H4 (cell line): ENCODE results near the gene MYL12A.

- RAMPAGE, long total RNA, result no peak
These were observed 67.3 kb downstream of the EMILIN2 start for GRCh38 chr18:2913956-2914671.

DNA sequence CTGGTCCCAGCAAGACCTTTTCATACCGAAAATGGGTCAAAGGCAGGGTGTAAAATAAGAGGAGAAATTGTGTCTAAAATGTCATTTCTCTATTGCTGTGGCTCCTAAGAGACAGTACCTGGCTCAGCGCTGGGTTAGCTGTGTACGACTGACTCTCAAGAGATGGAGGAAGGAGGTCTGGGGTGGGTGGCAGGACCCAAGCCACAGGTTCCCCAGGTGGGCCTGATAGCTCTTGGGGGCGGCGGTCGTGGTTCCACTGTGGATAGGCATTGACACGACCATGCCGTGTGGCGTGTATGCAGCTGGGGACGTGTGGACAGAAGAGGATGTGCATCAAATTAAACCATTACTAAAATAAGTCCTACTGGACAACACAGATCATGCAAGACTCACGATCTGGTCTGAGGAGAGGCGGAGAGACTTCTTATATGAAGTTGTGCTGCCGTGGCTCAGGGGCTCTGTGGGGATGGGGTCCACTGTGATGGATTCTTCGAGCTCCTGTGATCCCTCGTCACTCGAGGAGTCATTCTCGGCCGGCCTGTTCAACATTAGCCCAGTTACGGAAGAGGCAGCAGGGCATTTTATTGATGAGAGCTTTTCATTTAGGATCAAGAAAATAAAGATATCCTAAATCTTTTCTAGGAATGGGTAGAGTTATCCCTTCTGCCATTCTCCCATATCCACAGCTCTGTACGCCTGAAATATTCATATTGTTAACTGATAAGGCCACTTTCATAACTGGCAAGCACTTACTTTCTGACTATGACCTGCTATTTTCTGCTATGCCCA is 78.2 kb downstream of the EMILIN2 start:
- RAMPAGE, long total RNA, result no peak

DNA sequence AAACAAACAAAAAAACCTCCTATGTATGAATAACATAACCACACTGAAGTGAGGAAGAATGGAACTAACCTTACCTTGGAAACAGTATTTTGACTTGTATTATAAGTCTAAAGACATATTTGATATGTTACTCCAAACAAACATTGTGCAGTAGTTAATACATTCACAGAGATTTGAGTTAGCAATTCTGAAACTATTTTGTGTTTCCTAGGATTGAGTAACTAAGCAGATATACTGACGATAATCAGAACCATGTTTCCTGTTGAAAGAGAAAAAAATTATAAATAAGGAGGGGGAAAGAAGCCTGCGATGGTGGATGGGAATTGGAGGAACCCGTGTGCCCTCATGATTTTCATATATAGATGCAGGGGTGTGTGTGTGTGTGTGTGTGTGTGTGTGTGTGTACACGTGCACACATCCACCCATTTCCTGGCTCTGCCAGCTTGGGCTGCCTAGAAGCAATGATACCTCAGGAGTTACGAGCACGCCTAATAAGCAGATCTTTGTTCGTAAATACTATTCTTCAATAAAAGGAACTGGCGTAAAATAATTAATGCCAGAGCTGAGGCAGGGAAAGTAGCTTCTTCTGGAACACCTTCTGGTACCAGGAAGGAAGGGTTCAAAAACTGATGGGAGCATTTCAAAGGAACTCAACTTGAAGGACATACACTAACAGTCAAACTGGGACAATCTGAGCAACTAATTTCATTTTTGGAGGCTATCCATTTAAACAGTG is 56.8 kb downstream of the LPIN2 start:
- RAMPAGE, long total RNA, result no peak

GRCh38 chr18:2968075-2969210 is 44.5 kb downstream of the LPIN2 start:
- RAMPAGE, long total RNA, result no peak

DNA sequence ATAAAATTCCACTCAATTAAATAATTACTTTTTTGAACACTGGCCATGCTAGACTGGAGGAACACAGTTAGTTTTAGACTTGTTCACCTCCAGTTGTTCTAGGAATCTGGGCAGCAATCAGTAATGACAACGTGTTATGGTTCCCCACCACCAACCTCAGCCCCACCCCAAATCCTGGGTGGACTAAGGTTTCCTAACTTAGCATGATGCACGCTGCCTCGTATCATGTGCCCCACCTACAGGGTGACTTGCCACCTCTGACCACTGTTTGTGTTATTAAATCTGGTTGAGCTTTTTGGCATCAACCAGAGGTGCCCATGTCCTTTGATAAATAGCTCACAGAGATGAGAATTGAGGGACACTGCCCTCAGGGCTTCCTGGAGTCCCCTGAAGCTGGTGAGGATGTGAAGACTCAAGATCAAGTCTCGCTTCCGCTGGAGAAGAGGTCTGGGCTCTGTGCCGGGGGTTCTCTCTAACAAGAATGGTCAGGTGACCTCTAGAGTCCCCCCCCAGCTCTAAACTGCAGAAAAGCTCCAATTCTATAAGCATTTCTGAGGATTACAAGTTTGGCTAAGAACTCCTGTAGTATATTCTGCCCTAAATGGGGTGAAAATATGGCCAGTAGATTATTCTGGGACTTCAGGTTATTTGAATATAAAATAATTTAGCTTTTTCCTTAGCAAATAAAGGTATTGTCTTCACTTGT is 32.5 kb downstream of the LPIN2 start:
- RAMPAGE, long total RNA, result no peak

DNA sequence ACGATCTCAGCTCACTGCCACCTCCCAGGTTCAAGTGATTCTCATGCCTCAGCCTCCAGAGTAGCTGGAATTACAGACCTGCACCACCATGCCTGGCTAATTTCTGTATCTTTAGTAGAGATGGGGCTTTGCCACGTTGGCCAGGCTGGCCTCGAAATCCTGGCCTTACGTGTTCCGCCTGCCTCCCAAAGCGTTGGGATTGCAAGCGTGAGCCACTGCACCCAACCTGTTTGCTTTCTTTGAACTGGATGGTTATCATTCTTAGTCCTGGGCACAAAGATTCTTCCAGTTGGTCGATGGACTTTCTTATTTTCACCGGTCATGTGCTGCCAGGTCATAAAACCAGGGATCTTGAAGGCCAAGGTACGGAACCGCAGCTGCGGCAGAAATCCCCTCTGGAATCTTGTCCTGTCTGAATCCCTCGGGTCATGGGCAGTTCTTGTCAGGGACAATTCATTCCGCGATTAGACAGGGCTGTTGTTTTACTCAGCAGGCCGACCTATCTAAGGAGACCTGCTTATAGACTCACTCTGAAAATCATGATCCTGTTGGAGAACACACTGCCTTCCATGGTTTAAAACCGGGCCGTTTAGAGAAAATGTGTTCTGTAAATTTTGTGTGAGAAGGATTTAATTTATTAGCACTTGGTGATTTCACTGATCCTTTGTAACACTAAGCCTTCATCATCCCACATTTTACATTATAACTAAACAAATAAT is 13.8 kb upstream of the LPIN2 start:
- RAMPAGE, long total RNA, result no peak

- RAMPAGE, long total RNA, result no peak
These were observed 46.3 kb upstream of the LPIN2 start for GRCh38 chr18:3059102-3059805.

- RAMPAGE, long total RNA, result no peak
These were observed 81.1 kb upstream of the LPIN2 start for GRCh38 chr18:3093900-3094593.

DNA sequence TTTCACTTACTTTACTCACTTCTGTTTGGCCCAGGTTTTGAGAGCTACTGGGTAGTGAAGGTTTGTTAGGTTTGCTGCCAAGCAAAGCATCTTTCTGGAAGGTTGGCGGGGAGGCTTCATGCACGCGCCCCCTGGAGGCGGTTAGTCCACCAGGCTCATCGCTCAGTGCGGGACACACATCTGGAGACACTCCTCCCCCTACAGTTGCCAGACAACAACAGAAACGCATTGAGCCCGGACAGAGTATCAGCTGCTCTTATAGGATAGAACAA is 90.5 kb downstream of the MYOM1 start:
- RAMPAGE, long total RNA, result no peak

DNA sequence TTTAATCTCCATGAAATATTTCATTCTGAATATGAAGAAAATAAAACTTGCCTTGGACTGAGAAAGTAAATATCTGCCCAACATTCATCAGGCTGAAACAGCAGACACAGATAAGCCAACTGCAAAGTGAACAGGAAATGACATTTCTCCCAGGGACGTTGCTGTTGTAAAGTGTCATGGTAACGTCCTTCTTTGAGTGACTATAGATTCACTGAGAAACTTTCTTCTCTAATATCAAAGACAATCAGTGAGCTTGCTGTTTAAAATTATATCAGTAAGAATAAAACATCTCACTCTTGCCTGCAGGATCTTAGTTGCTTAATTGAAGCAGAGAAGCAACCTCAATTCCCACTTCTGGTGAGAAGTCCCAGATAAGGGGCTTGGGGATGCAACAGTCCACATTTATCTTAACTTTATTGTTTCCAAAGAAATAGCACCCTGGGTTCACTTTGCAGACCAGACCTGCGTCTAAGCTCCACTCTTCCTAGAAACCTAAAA is 6.2 kb downstream of the MYOM1 start:
- RAMPAGE, long total RNA, result no peak

DNA sequence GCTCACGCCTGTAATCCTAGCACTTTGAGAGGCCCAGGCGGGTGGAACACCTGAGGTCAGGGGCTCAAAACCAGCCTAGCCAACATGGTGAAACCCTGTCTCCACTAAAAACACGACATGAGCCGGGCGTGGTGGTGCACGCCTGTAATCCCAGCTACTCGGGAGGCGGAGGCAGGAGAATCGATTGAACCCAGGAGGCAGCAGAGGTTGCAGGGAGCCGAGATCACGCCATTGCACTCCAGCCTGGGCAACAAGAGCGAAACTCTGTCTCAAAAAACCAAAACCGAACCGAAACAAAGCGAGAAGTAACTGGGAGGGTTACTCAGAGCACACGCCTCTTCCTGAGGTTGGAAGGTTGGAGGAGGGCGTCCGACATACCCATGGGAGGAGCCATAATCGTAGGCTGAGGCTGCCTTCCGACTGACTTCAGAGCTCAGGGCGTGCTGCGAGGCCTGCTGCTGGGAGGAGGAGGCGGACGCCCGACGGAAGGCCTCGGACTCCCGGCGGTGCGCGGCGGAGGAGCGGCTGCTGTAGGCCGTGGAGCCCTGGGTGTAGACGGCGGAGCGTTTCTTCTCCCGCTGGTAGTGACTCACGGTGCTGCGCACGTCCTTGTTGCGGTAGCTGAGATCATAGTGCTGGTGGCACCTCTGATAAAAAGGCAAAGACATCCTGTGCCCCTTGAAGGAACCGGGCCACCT is 5.1 kb downstream of the MYOM1 start:
- RAMPAGE, long total RNA, result no peak

DNA sequence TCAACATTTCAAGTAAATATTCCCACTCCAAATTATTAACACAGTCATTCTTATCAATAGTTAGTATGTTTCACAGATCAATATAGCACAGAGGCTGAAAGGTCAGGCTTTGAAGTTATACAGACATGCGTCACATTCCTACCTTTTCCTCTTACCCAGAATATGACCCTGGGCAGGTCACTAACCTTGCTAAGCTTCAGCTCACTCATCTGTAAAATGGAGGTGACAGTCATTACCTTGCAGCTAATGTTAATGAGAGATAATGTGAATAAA is 13.8 kb upstream of the MYL12A start:
- RAMPAGE, long total RNA, result no peak

DNA sequence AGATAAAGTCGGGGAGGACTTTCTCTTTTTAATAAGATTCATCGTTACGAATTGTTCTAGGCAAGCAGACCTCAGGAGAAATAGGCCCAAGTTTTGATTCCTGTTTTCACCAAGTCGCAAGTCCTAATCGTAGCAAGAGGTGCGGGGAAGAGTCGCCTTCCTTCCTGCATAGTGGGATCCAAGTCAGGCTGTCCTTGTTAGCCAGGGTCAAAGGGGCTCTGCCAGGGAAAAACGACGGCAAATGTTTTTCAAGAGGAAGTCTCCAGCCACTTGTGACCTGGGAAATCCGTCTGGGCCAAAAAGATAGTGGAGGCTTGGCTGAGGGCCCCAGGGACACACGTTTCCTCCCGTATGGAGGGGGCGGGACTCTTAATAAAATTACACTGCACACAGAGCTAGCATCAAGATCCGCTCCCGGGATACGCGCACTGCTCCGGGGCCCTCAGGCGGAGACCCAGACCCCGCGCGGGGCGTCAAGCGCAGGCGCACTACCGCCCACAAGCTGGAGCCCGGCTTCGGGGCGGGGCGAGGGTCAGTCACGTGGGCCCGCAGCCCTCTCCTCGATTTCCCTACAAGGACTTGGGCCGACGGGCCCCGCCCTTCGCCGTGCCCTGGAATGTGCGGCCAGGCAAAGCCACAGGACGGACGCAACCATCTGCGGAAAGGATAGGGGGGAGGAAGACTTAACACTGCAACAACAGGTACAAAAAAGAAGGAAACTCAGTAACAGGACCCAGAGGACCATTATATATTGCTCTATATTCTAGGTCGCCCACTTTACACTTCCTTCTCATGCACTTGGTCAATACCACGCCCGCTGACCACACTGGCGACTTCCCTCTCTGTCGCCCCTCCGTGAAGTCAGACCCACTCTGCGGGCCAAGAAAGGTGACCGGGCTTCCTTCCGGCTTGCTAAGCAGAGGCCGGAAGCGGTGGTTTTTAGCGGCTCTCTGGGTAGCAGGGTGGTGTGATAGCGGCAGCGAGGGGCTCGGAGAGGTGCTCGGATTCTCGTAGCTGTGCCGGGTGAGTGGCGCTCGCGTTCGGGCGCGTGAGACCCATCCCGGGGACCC is at the start of gene MYL12A:
TSS of gene MYL12A (plus strand) at position 915 of the 1,070 bp plus-strand sequence.
- RAMPAGE, long total RNA, result start-site peak on the plus strand centred at position 940 of the sequence, 73 bp wide, 3,649 reads

DNA sequence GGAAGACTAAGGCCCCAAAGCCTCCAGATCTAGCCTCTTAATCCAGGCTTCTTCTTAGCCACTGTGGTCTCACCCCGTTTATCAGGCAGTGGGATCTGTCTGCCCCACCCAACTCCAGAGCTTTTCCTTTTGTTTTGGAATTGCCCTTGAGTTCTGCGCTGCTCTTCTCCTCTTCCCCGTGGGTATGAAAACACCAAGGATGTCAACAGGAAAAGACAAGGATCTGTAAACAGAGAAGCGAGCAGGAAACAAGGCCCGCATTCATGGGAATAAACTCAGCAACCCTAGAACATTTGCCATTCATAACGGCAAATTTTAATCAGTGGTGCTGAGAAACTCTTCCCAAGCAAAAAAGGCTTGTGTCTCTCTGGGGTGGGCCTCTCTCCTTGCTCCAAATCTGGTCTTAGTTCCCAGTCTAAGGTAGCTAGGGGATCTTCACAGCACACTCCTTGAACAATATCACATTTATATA is 21.5 kb downstream of the MYL12B start:
- RAMPAGE, long total RNA, result no peak

- RAMPAGE, long total RNA, result no peak
These were observed 48.9 kb downstream of the TGIF1 start for GRCh38 chr18:3498553-3499623.

DNA sequence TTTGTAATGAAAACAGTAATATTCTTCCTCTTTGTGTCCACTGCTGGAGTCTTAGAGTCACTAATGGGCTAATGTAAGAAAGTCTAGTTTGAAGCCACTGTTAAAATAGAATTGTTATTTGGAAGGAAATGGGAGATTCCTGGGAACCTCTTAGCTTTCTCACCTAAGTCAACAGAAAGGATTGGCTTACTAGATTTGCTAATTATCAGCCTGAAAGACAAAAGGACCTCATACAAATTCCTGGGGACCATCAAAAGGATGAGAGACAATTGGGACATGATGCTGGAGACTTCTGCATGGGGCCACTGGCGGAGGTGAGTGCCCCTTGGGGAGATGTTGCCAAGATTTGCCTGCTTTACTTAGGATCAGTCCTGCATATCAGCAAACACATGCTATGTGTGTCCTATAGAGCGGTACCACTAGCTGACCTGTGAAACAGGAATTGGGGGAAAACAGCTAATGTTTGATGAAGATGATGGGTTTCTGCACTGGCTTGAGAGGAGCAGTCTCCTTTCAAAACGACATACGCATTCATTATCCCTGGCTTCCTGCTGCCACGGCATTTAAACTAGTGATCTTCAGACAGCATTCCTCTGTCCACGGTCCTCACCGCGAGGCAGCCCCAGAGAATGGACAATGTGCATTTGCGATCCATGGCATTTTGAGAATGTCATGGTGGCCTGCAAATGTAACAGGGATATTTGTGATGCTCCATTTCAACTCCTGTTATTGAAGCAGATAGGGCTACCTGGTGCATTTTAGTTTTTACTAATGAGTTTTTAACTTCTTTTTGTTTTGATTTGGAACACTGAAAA is 104.2 kb downstream of the TGIF1 start:
- RAMPAGE, long total RNA, result no peak

DNA sequence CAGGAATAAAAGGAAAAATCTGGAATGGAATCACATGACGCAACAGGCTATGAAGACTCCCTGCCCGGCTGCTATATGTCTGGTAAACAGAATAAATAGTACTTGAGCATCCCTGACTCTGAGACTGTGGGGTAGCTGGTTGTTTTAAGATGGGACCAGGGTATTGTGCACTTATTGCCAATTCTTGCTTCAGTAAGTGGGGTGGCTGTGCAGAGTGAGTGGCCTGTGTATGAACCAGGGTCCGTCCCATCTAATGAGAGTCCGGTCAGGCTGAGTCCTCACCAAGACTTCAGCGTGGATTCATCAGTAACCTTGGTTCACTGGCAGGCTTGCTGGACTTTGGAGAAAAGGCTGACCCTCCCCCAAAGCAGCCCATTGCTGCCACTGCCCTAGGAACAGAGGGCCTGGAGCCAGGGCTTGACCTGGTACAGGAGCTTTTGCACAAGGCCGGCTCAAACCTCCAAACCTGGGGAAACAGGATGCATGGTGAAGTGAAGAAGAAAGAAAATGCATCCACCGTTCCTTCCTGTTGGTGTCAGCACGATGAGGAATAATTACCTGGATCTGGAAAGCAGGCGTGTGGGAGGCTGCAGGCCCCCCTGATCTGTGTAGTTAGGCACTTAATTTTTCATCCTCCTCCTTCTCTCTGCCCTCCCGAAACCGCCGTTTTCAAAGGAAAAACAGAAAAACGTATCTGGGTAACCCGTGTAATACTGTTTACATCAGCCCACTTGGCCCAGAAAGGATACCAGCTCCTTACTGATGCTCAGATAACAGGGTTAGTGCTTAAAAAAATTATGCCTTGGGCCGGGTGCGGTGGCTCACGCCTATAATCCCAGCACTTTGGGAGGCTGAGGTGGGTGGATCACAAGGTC is 147.5 kb downstream of the TGIF1 start:
- RAMPAGE, long total RNA, result no peak

DNA sequence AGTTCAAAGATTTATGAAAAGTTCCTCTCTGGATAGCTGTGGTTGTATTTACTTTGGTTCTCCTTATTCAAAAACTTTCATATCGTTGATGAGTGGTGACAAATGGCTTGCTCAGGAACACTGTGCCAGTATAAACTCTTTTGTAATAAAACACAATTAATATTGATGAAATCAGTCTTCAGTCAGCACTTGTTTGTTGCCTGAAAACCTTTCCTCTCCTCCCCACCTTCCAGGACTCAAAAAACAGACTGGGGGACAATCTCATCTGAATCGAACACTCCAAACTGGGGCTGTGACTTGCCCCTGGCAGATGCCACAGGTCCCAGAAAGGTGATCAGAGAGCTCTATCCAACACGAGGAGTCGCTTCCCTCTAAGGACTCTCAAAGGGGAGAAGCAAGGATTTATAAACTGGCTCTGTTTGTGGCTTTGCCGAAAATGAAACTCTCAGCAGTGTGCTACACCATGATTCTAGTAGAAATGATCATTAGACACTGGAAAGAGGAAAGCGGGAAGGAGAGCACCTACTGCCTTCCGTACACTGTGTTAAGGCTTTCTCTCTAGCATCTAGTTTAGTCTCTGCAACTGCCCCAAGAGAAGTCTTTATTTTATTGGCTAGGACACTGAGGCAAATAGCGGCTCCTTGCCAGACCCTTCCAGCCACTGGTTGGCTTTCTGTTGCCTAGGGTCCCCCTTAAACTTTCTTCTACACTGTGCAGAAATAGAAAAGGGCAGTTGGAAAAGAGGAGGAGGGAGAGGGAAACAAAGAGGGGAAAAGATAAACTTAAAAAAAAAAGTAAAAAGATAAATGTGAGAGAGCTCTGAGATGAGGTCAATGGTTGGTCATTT is 199.3 kb downstream of the TGIF1 start:
- RAMPAGE, long total RNA, result no peak

DNA sequence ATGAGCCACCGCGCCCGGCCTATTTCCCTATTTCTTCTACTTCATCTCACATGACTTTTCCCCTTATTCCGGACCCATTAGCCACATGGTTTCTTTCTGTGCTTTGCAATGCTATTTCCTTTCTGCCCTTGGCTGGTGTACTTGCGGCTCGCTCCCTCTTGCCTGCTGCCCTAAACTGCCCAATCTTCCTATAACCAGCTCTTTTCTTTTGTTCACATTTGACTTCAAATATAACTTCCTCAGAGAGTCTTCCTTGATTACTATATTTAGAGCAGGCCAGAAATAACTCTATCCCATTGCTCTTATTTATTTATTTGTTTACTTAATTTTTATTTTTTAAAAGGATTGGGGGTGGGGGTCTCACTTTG is 209.9 kb downstream of the TGIF1 start:
- RAMPAGE, long total RNA, result no peak

DNA sequence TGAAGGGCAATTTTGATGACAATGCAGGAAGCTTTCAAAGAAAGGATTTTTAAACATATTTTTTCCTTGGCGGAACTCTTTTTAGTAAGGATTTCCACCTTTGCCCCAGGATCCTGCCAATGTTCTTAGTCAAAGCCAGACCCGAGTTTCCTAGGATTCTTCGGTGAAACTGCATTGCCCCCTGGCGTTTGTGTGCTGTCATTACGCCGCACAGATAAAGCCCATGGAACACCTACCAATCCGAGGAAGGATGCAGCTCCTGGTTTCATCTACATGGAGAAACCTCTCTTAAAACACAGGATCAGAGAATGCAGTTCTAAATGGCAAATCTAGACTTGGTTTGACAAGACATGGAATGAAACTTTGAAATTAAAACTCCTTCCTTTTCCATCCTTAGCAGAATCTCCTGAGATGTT is 216.3 kb downstream of the TGIF1 start:
- RAMPAGE, long total RNA, result no peak